HT1080 (cell line): ENCODE results near the genes NPY4R and TIMM23B.

DNA sequence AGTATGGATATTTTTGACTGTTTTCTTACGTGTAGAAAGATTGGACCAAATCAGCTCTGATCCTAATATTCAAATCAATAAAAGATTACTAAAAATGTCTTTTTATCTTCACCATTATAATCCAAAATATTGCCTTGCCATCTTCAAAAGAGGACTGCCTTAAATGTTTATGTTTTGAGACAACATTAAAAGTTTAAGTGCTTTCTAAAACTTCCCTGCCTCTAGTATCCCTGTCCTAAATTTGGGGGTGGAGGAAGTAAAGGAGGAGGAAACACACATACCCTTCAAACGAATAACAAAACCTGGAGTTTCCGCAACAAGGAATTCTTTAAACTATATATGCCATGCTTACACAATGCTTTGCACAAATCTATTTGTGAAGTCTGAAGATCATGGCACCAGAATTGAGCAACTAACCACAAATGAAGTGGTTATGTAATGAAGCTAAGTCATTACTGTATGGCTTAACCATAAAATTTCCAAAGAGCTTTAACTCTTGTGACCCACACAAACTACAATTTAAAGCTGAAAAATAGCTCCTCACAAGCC, 9.6 kb downstream of the NCOA4 start:
RAMPAGE:
- cytosol, long total RNA: no peak
- long total RNA: no peak
- nucleus, long total RNA: no peak

DNA sequence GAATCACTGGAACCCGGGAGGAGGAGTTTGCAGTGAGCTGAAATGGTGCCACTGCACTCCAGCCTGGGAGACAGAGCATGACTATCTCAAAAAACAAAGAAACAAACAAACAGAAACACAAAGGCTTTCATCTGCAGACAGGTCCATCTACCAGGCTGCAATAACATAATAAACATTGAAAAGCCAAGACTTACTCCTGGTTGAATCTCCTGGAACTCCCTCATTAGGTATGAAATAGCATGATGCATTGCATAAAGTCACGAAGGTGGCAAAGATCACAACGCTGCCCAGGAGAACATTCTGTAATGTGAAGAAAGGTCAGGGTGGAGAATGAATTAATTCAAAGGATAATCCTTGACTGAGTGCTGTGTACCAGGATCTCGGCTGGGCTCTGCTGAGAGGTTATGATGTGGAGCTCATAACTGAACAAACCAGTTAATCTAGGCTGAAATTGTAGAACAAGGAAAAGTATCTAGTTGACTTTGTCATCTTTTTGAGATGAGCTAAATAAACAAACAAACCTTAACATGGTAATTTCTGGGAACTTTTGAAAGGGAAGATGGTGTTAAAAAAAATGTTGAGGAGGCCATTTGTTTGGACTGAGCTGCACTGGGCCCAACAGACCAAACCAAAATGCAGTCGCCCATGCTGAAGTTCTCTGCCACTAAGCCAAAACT, 6.1 kb downstream of the MSMB start:
RAMPAGE:
- cytosol, long total RNA: no peak
- long total RNA: no peak
- nucleus, long total RNA: no peak

DNA sequence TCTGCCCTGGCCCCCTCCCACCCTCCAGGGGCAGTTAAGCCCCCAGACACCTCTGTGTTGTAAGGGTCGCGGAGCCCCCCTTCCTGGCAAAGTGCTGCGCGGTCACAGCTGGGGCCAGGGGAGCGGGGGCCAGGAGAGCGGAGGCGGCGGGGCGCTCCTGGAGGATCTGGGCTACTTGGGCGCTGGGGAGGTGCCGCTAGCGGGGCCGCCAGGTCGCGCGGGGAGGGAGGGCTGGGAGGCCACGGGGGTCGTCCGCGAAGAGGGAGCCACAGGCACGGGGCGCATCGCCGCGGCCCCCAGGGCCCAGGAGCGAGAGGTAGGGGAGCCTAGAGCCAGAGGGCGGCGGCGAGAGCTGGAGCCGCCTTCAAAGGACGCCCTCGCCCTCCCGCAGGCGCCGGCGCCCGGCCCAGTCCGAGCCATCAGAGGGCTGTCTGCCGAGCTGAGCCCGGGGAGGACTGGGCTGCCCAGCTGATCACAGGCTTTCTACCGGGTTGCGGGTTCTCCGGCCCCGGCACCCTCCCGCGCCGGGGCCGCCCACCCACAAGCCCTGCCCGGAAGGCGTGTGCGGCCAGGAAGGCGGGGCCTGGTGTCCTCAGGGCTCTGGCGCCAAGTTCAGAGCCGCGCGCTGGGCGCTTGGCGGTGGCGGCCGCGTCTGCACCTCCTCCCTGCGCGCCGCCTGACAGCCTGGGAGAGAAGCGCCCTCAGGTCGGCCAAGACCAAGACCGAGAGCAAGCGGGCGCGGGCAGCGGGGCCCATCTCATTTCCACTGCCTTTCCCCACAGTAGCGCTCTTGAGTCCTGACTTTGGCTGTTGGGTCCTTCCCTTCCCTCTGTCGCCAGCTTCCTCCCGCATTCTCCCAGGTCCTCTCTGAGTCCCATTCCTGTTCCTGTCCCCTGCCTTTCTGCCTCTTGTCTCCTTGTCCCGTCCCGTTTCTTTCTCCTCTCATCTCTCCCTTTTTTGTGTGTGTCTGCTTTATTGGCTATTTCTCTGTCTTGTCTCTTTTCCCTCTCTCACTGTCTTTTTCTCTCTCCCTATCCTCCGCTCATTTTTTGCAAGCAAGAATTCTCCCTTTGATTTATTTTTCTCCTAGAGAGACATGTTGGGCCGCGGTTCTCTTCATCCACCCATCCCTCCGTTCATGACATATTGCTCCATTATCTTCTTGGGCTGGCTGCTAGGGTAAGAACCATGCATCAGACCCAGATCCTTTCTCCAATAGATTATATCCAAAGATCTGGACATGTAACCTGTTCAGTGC, 60.5 kb upstream of the MSMB start:
RAMPAGE:
- cytosol, long total RNA: no peak
- long total RNA: no peak
- nucleus, long total RNA: no peak

GRCh38 chr10:46269256-46270248, 17.2 kb upstream of the ANTXRL start:
RAMPAGE:
- cytosol, long total RNA: no peak
- long total RNA: no peak
- nucleus, long total RNA: no peak

RAMPAGE:
- cytosol, long total RNA: no peak
- long total RNA: no peak
- nucleus, long total RNA: no peak
These were observed at the start of gene NPY4R for GRCh38 chr10:46465852-46466086. TSS of gene NPY4R (minus strand) at chr10:46465958.

DNA sequence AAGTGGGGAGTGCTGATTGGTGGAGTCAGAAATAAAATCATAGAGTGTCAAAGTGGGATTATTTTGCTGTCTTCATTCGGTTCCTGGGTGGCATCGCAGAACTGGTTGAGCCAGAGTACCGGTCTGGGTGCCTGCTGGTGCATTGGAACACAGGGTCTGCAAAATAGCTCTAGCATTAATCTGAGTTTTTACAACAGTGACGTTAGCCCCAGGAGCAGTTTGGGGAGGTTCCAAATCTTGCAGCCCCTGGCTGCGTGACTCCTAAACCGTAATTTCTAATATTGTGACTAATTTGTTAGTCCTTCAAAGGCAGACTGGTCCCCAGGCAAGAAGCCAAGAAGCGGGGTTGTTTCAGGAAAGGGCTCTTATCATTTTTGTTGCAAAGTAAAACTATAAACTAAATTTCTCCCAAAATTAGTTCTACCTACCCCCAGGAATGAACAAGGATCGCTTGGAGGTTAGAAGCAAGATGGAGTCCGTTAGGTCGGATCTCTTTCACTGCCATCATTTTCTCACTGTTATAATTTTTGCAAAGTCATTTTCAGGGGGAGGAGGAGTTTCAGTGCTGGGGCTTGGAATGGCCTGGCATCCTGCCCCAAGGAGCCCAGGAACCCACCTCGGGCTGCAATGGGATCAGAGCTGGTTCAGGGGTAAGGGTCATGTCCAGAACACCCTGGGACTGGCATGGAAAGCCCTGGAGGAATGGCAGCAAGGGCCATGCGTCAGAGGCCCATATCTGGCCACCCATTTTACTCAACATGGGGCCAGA, 32.2 kb downstream of the GPRIN2 start:
RAMPAGE:
- cytosol, long total RNA: no peak
- long total RNA: no peak
- nucleus, long total RNA: no peak

DNA sequence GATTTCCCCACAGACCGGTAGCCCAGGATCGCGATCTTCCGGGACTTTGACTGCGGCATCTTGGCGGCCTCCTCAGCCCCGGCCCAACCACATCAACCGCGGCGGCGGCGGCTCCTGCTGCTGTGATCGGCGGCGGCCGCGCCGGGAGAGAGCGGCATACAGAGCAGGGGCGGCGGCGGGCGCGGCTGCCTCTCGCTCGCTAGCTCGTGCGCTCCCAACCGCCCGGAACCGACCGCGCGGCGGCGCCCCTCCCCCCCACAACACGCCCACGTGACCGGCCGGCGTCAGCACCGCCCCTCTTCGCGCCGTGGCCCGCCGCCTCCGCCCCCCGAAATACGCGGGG, 56.5 kb downstream of the SYT15 start:
RAMPAGE:
- cytosol, long total RNA: no peak
- long total RNA: no peak
- nucleus, long total RNA: no peak

GRCh38 chr10:47206519-47207089, 93.4 kb upstream of the GDF10 start:
RAMPAGE:
- cytosol, long total RNA: no peak
- long total RNA: no peak
- nucleus, long total RNA: no peak

GRCh38 chr10:47256637-47257217, 43.3 kb upstream of the GDF10 start:
RAMPAGE:
- cytosol, long total RNA: no peak
- long total RNA: no peak
- nucleus, long total RNA: no peak

DNA sequence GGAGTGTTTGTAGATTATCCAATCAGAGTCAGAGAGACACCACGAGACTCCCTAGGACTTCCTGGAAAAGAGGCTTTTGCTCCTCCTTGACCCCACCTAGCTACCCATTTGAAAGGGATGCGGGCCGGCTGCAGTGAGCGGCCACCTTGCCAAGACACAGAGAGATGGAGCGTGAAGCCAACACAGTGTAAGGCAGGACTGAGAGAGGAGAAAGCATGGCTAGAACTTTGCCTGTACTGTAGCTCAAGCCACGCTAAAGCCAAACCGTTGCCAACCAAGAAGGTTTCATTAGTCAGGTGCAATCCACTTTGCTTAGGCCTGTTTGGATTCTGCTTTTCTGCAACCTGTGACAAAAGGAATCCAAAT, 3.4 kb upstream of the GDF2 start:
RAMPAGE:
- cytosol, long total RNA: no peak
- long total RNA: no peak
- nucleus, long total RNA: no peak

DNA sequence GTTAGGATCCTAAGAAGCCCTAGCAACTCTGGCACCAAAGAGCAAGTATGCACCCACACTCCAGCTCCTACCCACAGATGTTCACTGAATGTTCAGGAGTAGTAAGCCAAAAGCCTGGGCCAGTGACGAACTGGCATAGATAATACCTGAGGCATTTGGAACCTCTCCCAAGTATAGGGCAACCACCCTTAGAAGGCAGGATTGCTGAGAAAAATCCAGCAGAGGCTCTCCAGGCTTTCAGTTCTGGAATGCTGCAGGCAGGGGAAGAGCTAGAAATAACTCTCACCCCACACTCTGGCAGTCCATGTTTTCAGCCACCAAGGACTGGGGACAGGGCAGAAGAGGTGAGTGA, 90.3 kb downstream of the SYT15B start:
RAMPAGE:
- cytosol, long total RNA: no peak
- long total RNA: no peak
- nucleus, long total RNA: no peak

DNA sequence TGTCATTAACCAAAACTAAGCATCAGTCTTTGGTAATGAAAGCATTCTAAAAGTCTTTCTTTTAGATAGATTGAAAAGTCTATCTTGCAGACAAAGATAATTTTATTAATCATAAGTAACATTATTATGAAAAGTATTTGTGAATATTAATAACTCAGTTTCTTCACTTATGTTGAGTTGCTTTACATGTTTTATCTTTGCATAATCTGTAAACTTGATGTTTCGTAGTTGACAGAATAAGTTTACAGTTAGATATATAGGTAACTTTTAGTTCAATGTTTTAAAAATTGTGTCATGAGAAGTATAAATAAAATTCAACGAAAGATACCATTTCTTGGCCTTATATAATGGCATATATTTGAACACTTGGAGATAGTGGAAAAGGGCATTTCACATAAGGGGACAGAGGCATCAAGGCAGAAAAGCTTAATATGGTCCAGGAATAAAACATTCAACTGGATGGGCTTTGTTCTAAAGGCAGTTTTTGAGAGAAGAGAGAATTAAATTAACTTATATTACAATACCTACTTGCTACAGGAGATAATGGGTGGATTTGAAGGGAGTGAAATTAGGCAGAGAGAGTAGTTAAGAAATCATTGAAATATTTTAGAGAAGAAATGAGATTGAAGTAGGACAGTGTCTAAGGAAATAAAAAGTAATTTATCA, 61.1 kb downstream of the MAPK8 start:
RAMPAGE:
- cytosol, long total RNA: no peak
- long total RNA: no peak
- nucleus, long total RNA: no peak

GRCh38 chr10:48369473-48369971, 63.0 kb downstream of the MAPK8 start:
RAMPAGE:
- cytosol, long total RNA: no peak
- long total RNA: no peak
- nucleus, long total RNA: no peak

DNA sequence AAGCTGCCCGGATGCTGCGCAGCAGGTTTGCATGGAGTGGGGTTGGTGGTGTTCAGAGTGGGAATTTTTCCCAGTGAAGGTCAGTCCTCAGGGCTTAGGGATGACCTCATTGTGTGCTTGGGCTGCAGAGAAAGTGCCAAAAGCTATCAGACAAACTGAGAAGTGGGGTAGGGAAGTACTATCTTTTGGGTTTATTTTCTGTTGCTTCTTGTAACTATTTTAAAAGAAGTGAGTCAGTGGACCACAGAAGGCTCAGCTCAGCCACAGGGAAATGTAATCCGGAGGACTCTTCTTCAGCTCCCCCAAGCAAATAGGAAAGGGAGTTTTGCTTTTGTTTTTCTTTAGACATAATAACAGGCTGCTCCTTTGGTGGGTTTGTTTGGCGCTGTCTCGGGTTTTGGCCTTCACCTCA, 5.2 kb upstream of the FAM170B start:
RAMPAGE:
- cytosol, long total RNA: no peak
- long total RNA: no peak
- nucleus, long total RNA: no peak

RAMPAGE:
- cytosol, long total RNA: no peak
- long total RNA: no peak
- nucleus, long total RNA: no peak
These were observed 1.1 kb upstream of the C10orf71 start for GRCh38 chr10:49297716-49298443.

GRCh38 chr10:49362757-49363062, 33.2 kb downstream of the DRGX start:
RAMPAGE:
- cytosol, long total RNA: no peak
- long total RNA: no peak
- nucleus, long total RNA: no peak

RAMPAGE:
- cytosol, long total RNA: no peak
- long total RNA: no peak
- nucleus, long total RNA: no peak
These were observed 6.4 kb downstream of the ERCC6 start for GRCh38 chr10:49532473-49533008.

RAMPAGE:
- cytosol, long total RNA: no peak
- long total RNA: no peak
- nucleus, long total RNA: no peak
These were observed 23.6 kb downstream of the C10orf53 start for GRCh38 chr10:49703118-49703359.

DNA sequence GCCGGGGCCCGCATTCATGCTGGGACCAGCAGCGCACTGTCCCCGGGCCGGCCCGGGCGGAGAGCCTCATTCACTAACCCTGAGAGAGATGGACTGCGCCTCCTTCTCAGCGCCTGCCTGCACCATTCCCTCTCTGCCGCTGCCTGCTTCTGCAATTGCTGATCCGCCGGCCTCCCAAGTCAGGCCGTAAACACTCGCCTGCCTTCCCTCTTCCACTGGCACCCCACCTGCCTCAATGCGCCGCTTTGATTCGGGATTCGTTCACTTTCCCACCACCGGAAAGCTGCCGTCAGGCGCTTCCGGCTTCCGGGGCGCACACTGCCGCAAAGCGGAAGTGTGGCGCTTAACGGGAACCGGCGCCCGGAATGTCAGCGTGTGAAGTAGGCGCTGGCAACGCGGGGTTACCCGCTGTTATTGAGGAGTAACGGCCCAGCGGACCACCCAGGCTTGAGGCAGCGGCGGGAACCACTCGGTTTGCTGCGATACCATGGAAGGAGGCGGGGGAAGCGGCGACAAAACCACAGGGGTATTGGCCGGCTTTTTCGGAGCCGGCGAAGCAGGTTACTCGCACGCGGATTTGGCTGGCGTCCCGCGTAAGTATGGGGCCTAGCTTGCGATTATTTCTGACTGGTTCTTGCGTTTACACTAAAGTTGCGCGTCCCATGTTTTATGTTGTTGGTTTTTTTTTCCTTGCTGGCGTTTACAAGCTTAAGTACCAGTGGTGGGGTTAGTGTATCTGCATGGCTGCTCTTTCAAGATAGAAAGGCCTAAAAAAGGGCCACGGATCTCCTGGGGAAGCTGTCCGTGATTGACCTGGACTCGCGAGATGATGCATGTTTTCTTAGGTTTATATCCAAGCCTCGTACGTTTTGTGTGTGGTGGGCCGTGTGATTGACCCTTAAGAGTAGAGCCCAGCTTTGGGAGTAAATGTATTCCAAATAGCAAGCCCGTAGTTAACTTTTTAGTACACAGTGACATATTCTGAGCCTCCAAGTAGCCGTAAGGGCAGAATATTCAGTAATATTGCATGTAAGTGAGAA, at the start of gene TIMM23B:
TIMM23B (plus strand) TSS at position 346 of the 1,040 bp plus-strand sequence.
RAMPAGE:
- cytosol, long total RNA: start-site peak on the minus strand centred at position 261 of the sequence, 55 bp wide, 166 and 221 reads in 2 replicates
- long total RNA: start-site peak on the minus strand centred at position 256 of the sequence, 66 bp wide, 247 reads
- nucleus, long total RNA: start-site peak on the minus strand centred at position 259 of the sequence, 73 bp wide, 319 and 49 reads in 2 replicates

DNA sequence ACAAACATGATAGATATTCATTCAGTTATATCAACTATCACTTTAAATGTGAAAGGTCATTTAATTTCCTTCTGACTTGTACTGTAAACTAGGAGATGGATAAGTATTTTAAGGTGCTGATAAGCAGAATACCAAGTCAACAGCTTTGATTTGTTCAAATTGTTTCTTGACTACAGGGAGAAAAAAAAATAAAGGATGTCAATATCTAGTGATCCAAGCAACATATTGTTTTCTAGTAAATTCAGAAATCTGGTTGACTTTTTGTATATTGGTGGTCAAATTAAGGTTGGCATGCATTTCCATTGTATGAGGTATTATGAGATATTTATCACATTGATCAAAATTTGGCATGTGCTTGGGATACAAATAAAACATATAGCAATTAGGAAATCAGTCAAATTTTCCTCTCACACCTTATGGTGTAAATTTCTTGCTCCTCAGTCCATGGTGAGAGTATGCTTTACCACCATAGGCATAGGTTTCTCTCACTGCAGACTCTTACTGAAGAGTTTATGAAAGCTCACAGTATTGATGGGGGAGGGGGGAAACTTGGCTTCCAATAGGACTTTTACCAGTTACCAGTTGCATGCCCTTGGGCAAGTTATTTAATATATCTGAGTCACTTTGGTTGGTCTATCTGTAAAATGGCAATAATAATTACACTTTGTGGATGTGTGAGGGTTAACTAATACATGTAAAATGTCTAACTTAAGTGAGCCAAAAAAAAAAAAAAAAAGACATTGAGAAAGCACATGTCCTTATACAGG, 52.4 kb upstream of the ASAH2 start:
RAMPAGE:
- cytosol, long total RNA: no peak
- long total RNA: no peak
- nucleus, long total RNA: no peak